SK-N-SH (cell line): ENCODE data around the gene ANKRD16.

DNA sequence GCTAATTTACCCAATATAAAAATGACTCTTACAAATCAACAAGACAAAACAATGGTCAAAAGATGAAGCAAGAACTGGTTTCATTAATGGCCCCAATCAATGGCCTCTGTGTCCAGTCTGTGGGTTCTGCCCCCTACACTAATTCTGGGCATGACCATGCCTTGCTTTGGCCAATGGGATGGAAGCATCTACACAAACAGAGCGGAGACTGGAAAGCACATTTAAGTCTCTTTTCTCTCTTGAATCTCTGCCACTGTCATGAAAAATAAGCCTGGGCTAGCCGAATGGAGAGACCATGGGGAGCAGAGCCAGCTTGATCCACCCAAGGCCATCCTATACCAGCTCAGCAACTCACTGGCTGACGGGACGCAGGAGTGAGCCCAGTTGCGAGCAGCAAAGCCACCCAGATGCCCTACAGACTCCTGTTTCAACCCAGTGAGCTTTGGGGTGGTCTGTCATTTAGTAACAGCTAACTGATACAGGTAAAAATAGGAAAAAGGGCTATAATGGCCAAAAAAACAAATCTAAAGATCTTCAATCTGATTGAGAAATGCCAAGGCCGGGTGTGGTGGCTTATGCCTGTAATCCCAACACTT lies 30.8 kb downstream of the ANKRD16 start:
- RRBS, result no CpG with 5 or more reads among the region's 6 CpGs
CAGE:
- cytosol, long polyA plus RNA, result no peak
- long polyA plus RNA, result no peak
- nucleus, long polyA plus RNA, result no peak

- RRBS, result no CpG with 5 or more reads among the region's 8 CpGs
CAGE:
- cytosol, long polyA plus RNA, result no peak
- long polyA plus RNA, result no peak
- nucleus, long polyA plus RNA, result no peak
Observed at GRCh38 chr10:5888116-5888602, 1.5 kb downstream of the ANKRD16 start.

DNA sequence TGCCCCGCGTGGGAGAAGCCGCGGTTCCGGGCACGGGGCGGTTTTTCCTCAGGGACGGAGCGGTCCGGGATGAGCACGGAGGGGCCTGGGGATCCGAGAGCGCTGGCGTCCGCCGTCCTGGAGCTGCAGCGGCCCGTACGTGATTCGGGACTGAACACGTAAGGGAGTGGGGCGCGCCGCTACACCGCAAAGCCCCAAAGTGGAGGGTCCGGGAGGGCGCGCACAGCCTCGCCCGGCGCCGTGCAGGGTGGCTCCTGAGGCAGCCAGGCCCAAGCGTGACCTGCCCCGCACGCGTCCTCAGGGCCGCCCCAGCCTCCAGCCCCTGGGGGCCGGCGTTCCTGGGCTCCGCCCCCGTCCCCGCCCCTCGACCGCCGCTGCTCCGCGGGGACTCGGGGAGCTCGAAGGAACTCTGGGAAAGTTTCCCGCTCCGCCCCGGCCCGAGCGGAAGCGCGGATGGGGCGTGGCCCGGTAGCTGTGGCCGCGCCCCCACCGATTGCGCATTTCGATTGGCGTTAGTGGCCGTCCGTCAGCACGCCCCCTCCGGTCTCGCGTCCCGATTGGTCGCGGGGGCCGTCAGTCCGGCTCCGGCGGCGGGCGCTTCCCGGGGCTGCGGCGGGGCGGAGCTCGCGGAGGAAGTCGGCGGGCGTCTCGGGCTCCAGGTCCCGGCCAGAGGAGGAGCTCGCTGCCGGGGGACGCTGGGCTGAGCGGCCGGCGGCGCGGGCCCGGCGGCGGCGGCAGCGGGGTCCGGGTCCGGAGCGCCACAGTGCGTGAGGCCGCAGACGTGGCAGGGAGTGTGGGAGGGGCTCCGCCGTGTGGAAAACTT lies at the start of gene ANKRD16:
ANKRD16 (minus strand) TSS at position 310 of the 823 bp plus-strand sequence.
- RRBS, result 1% methylated on average over 41 of the region's 111 CpGs
CAGE:
- cytosol, long polyA plus RNA, result no peak
- long polyA plus RNA, result no peak
- nucleus, long polyA plus RNA, result no peak

GRCh38 chr10:5895471-5896243 lies 5.6 kb downstream of the FBH1 start:
- RRBS, result no CpG with 5 or more reads among the region's 13 CpGs
CAGE:
- cytosol, long polyA plus RNA, result no peak
- long polyA plus RNA, result no peak
- nucleus, long polyA plus RNA, result no peak

DNA sequence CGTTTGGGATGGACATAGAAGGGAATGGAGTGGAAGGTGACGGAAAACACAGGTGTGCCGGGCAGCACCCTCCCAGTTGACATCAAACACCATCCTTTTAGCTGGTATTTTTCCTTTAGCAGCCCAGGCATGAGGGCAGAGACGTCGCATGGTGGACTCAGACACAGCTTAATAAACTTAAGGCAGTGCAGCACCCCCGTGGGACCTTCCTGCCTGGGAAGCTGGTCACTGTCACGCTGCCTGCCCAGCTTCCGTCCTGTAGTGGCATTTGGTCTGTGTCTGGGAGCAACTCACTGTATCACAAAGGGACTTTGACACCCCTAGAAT lies 35.8 kb downstream of the IL15RA start:
- RRBS, result no CpG with 5 or more reads among the region's 8 CpGs
CAGE:
- cytosol, long polyA plus RNA, result no peak
- long polyA plus RNA, result no peak
- nucleus, long polyA plus RNA, result no peak

DNA sequence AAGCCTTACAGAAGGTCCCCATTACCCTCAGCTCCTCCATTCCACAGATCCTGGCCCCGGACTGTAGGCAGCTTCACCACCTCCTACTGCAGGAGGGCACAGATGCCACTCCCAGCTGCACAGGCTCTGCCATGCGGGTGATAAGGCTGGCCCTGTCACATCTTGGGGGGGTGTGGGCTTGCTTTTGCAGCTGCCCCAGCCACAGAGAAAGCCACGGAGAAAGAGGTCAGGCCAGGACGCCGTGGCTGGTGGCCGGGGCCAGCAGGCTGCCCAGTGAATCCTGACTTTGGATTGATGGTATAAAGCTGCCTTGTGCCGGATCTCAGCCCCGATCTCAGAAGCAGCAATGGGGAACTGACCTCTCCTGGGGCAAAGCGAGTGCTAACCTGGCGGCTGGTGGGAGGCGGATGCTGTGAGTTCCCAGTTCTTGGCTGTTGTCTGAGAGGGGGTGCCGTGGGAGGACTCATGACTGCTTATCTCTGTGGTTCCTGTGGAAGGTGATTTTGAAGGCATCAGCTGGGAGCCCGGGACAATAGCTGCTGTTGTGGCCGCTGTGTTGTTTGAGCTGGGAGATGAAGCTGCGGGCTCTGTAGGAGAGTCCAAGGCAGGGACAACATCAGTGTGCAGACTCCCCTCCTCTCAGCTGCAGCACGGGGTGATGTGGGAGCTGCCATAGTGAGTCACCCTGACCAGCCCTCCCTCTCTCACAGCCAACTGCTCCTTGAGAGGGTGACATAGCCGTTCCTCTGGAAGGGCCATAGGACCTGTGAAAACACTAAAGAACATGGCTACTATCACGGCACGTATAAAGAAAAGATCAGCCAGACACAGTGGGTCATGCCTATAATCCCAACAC lies 17.1 kb downstream of the IL15RA start:
- RRBS, result 93% methylated on average over 2 of the region's 19 CpGs
CAGE:
- cytosol, long polyA plus RNA, result no peak
- long polyA plus RNA, result no peak
- nucleus, long polyA plus RNA, result no peak

DNA sequence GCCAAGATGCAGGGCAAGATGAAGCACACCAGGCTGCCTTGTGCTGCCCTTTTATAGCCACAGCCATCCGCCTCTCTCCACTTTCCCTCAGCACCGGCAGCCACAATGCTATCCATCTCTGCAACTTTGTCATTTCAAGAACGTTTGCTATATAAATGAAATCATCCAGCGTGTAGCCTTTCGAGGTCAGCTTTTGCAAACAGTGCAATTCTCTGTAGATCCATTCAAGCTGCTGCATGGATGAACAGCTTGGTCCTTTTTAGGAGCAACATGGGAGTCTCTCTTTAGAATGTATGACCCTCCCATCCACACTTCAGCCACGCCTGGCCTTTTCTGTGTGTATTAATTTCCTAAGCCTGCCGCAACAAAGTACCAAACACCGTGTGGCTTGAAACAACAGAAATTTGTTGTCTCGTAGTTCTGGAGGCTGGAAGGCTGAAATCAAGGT lies 6.5 kb upstream of the IL15RA start:
- RRBS, result no CpG with 5 or more reads among the region's 9 CpGs
CAGE:
- cytosol, long polyA plus RNA, result no peak
- long polyA plus RNA, result no peak
- nucleus, long polyA plus RNA, result no peak

DNA sequence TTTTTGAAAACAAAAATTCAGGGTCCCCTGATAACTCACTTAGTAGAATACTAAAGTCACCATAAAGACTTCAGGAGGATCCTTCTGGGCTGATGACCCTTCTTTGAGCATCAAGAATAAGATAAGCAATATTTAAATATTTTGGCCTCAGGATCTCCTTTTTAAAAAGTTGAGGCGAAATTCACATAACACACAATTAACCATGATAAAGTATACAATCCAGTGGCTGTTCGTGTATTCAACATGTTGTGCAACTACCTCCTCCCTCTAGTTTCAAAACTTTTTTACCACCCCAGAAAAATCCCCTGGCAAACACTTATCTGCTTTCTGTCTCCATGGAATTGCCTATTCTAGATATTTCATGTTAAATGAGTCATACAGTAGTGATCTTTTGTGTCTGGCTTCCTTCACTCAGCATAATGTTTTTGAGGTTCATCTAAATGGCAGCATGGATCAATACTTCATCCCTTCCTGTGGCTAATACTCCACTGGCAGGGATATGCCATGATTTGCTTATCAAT lies 31.8 kb upstream of the IL15RA start:
- RRBS, result no CpG with 5 or more reads among the region's 2 CpGs
CAGE:
- cytosol, long polyA plus RNA, result no peak
- long polyA plus RNA, result no peak
- nucleus, long polyA plus RNA, result no peak

DNA sequence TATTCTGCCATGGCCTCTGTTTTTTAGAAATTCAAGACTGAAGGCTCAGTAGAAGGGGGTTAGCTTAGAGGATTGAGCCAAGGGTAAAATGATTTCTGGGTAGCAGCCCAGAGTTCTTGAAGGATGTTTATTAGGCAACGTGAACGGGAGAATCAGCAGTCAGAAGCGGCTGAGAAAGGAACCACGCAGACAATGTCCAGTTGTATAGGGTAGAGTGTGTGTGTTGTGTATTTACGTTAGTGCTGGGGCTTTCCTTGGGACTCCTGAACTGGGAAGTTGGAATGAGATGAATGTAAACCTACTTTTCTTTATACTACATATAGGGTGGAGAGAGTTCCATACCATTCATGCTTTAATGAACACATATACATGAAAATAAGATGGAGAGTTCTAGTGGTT lies 34.9 kb upstream of the IL15RA start:
- RRBS, result no CpG with 5 or more reads among the region's 5 CpGs
CAGE:
- cytosol, long polyA plus RNA, result no peak
- long polyA plus RNA, result no peak
- nucleus, long polyA plus RNA, result no peak

GRCh38 chr10:6053902-6054672 lies 8.1 kb downstream of the IL2RA start:
- RRBS, result 35% methylated on average over 6 of the region's 20 CpGs
CAGE:
- cytosol, long polyA plus RNA, result no peak
- long polyA plus RNA, result no peak
- nucleus, long polyA plus RNA, result no peak

DNA sequence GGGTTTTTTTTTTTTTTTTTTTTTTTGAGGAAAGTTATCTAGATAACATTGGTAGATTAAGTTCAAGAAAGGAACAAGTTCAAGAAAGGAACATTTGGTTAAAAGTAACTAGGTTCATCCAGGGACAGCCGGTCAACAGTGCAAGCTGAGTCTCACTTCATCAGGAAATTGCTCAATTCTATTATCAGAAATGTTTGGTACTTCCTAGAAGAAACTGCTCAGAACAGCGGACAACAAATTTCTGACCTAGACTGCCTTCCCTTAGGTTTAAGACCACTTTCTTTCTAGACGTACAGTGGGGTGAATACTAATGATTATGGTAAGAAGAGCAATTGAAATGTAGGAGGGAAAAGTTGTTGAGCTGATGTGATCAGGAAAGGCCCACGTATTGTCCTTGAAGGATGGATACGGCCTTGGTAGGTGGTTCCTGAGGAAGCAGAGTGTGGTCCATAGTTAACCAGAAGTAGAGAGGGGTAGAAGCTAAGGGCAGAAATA lies 3.8 kb upstream of the IL2RA start:
- RRBS, result 27% methylated on average over 1 of the region's 5 CpGs
CAGE:
- cytosol, long polyA plus RNA, result no peak
- long polyA plus RNA, result no peak
- nucleus, long polyA plus RNA, result no peak

GRCh38 chr10:6068947-6069480 lies 6.8 kb upstream of the IL2RA start:
- RRBS, result no CpG with 5 or more reads among the region's 8 CpGs
CAGE:
- cytosol, long polyA plus RNA, result no peak
- long polyA plus RNA, result no peak
- nucleus, long polyA plus RNA, result no peak

DNA sequence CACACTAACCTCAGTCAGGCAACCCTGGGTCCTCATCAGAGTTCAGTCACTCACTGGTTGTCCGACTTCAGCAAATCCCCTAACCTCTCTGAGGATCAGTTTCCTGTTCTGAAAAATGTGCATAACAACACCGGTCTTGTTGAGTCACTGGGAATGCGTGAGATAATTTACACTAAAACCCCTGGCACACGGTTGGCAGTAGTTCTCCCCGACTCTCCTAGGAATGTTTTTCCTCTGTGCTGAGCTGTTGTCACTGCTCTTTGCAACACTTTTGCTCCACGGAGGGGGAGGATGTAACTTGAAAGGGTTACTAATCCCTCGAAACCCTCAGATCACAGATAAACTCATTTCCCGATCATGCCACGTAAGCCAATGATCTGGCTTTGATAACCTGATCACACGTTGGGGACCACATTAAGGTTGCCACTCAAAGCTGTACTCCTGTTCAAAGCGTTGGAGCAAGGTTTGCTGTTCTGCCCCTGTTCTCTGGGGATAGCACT lies 5.2 kb upstream of the RBM17 start:
- RRBS, result no CpG with 5 or more reads among the region's 11 CpGs
CAGE:
- cytosol, long polyA plus RNA, result no peak
- long polyA plus RNA, result no peak
- nucleus, long polyA plus RNA, result no peak

GRCh38 chr10:6179076-6180304 lies 23.2 kb upstream of the PFKFB3 start:
- RRBS, result no CpG with 5 or more reads among the region's 31 CpGs
CAGE:
- cytosol, long polyA plus RNA, result no peak
- long polyA plus RNA, result no peak
- nucleus, long polyA plus RNA, result no peak

DNA sequence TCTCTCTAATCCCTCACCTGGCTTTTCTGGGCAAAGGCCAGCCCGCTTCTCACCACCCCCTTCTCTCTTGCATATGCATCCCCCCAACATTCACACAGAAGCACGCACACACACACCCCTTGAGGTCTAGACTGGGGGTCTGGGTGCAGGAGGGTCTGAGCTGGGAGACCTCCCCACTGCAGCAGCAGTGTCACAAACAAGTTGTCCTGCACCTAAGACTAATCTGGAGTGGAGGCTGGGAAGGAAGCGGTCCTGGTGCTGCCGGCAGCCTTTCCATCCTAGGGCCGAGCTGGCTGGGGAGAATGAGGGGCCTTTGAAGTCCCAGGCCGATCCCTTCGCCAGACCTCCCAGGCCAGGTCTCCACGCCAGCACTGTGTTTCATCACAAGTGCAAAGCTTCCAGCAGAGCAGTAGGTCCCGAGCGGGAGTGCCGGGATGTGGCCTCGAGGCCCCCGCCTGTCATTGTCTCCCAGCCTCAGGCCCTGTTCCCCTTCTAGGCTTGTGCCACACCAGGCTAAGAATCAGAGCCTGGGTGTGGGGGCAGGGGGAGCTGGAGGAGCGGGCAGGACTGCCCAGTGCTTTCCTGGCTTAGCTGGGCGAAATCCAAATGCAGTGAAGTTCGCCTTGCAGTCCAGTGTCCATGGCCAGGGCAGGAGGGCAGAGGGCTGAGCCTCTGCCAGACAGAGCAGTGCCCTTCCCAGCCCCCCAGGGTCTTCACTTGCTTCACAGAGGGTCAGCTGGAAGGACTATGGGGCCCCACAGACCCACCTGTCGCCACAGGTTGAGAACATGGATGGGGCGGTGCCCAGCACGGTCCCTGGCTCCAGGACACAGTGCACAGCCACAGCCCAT lies 20.3 kb upstream of the PFKFB3 start:
- RRBS, result no CpG with 5 or more reads among the region's 19 CpGs
CAGE:
- cytosol, long polyA plus RNA, result no peak
- long polyA plus RNA, result no peak
- nucleus, long polyA plus RNA, result no peak

DNA sequence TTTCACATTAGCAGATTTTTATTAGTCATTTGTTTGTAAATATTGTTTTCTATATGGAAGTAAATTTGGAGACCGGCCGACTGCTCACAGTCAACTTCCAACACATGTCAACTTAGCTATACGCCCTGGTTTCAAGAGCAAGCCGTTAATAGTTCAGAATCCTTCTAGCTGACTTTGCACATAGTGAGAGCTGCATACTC lies 109.8 kb downstream of the PFKFB3 start:
- RRBS, result no CpG with 5 or more reads among the region's 4 CpGs
CAGE:
- cytosol, long polyA plus RNA, result no peak
- long polyA plus RNA, result no peak
- nucleus, long polyA plus RNA, result no peak

- RRBS, result no CpG with 5 or more reads among the region's 13 CpGs
CAGE:
- cytosol, long polyA plus RNA, result no peak
- long polyA plus RNA, result no peak
- nucleus, long polyA plus RNA, result no peak
Observed at GRCh38 chr10:6347374-6347974, 144.7 kb downstream of the PFKFB3 start.

- RRBS, result no CpG with 5 or more reads among the region's 11 CpGs
CAGE:
- cytosol, long polyA plus RNA, result no peak
- long polyA plus RNA, result no peak
- nucleus, long polyA plus RNA, result no peak
Observed at GRCh38 chr10:6347975-6348538, 145.3 kb downstream of the PFKFB3 start.

DNA sequence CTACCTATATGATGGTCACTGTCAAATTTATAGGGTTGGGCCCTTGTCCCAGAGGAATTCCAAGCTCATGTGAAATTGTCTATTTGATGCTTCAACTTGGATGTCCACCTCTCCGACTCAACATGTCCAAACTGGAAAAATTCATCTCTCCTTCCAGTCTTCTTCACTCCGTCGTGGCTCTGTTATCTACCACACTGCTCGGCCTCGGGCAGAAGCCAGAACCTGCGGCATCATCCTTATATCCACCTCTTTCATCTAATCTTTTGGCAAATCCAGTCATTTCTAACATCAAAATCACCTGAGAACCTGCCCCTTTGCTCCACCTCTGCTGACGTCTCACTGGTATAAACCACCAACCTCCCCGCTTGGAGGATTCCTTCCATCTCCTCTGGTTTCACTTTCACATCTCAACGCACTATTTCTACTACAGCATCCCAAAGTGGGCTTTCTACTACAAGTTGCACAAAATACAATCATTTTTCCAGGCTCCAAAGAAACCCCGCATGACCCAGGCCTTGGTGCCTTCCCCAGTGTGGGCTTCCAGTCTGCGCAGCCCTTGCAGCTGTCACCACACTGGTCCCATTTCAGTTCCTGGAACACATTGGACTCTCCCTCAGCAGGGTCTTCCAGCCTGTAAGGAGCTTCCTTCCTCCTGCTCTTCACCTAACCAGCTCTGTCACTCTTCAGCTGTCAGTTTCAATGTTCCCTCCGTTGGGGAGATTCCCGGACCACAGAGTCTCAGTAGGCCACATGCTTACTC lies 85.1 kb downstream of the PRKCQ start:
- RRBS, result no CpG with 5 or more reads among the region's 13 CpGs
CAGE:
- cytosol, long polyA plus RNA, result no peak
- long polyA plus RNA, result no peak
- nucleus, long polyA plus RNA, result no peak

DNA sequence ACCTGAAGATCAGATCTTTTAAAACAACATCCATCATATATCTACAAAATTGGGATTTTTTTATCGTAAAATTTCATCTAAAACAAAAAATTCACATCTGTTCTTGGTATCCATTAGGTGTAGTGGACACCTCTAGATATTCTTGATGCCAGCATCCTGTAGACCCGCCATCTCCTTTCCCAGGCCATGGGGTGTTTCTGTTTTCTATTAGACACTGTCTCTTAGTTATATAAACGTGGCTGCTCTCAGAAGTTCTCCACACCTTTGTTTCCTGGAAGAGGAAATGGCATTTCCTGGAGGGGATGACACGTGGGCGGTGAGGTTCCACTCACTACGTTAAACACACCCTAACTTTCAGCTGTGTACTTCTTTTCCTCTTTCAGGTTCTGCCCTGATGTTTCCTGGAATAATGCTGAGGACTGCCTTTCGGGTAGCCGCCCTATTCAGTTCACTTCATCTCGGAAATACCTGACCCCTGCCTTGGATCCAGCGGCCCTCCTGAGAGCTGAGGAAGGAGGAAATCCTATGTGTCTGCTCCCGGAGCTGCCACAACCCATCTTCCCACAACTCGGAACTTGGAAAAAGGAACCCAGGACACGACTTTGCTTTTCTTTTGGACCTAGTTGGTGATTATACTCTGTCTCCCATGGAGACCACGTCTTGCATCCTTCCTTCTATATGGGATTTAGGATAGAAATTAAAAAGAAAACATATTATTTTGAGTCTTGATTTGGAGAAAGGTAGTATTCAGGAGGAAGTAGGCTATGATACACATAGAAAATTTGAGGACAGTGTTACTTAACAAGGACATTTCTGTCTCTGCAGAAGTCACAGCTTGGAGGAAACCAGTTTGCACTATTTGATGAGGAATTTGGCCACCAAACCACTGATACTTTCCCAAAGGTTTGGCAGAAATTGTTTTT lies 3.5 kb upstream of the PRKCQ start:
- RRBS, result no CpG with 5 or more reads among the region's 14 CpGs
CAGE:
- cytosol, long polyA plus RNA, result no peak
- long polyA plus RNA, result no peak
- nucleus, long polyA plus RNA, result no peak